Brain (tissue), 1 donor: ENCODE measurements around the gene PRAMEF9.

- RRBS: 85% methylated on average over 3 of the region's 39 CpGs
These were observed 10.8 kb downstream of the TNFRSF1B start for GRCh38 chr1:12177150-12178476.

- RRBS: no CpG with 5 or more reads among the region's 10 CpGs
These were observed 11.7 kb downstream of the TNFRSF1B start for GRCh38 chr1:12178477-12178828.

GRCh38 chr1:12178829-12179645, 12.2 kb downstream of the TNFRSF1B start:
- RRBS: 28% methylated on average over 4 of the region's 26 CpGs

GRCh38 chr1:12183889-12184881, 17.4 kb downstream of the TNFRSF1B start:
- RRBS: no CpG with 5 or more reads among the region's 18 CpGs

GRCh38 chr1:12359719-12360280, 130.0 kb downstream of the VPS13D start:
- RRBS: no CpG with 5 or more reads among the region's 3 CpGs

GRCh38 chr1:12450287-12450891, 167.6 kb downstream of the DHRS3 start:
- RRBS: 38% methylated on average over 1 of the region's 11 CpGs

DNA sequence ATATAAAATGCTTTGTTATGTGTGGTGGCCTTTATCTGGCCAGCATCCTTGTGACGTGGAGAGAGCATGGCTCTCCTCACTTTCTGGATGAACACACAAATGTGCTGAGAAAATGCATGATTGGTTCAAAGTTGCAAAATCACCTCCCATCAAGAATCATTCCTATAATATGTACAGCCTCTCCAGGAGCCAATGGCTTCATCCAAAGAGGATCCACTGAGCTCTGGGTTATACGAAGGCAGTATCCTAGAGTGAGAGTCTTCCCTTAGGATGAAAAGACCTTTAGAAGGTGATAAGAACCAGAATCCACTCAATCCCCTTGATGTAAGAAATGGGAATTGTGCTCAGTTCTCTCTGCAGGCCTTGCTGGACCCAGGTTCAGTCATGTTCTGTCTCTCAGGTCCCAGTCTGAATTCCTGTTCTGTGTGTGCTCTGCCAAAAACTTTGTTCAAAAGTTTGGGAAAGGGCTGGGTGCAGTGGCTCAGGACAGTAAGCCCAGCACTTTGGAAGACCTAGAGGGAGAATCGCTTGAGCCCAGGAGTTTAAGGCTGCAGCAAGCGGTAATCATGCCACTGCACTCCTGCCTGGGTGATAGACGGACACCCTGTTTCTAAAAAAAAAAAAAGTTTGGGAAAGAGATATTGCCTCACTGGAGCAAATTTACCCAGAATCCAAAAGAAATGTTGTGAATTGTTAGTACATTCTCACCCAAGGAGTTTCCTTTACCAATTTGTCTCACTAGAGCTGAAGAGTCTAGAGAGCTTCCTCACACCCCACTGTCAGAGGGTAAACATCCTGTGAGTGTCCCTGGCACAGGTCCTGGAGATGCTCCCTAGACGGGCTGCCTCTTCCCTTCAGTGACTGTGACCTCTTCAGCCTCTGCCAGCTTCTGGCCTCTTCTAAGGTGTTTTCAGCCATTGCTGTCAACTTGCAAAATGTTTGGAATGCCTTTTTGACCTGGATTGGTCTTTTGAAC, 159.8 kb downstream of the DHRS3 start:
- RRBS: no CpG with 5 or more reads among the region's 6 CpGs

GRCh38 chr1:12474044-12474626, 143.9 kb downstream of the DHRS3 start:
- RRBS: no CpG with 5 or more reads among the region's 11 CpGs

GRCh38 chr1:12496253-12497353, 121.4 kb downstream of the DHRS3 start:
- RRBS: no CpG with 5 or more reads among the region's 18 CpGs

GRCh38 chr1:12518886-12519562, 99.0 kb downstream of the DHRS3 start:
- RRBS: no CpG with 5 or more reads among the region's 17 CpGs

GRCh38 chr1:12525545-12525889, 92.5 kb downstream of the DHRS3 start:
- RRBS: no CpG with 5 or more reads among the region's 3 CpGs

DNA sequence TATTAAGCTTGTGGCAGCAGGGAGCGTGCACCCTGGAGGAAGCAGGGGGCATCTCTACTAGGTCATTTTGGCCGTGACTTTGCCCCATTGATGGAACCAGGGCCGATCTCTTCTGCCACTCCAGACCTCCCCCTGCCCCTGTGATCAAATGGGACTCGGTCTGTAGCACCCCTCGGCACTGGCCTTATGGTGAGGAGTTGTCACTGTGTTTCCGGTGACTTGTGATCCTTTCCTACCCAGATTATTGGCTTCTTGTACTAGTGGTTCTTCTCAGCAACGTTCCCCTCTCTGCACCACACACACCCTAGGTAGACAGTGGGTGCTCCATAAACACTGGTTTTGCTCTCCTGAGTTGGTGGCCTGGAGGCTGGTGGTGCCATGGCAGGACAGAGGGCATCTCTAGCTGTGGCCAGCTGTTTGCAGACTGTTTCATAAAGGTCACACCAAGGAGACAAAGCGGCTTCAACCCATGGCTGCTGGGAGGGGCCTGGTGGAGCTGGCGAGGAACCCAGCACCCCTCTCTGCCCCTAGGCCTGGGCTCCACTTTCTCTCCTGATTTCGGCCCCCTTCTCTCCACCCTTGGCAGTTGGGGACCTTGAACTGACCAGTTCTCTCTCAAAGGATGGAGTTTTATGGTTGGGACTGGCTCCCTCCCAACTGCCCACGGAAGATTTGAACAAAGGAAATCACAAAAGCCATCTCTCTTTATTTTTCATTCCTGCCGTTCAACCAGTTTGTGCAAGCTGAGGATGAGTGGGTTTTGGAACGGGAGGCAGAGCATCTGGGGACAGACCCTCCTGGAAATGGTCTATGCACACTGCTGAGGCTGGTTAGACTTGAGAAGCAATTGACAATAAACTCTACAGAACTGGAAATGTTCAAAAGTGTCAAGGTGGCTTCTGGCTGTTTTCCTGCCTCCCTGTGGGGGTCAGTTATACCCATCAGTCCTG, 50.5 kb downstream of the DHRS3 start:
- RRBS: no CpG with 5 or more reads among the region's 13 CpGs

DNA sequence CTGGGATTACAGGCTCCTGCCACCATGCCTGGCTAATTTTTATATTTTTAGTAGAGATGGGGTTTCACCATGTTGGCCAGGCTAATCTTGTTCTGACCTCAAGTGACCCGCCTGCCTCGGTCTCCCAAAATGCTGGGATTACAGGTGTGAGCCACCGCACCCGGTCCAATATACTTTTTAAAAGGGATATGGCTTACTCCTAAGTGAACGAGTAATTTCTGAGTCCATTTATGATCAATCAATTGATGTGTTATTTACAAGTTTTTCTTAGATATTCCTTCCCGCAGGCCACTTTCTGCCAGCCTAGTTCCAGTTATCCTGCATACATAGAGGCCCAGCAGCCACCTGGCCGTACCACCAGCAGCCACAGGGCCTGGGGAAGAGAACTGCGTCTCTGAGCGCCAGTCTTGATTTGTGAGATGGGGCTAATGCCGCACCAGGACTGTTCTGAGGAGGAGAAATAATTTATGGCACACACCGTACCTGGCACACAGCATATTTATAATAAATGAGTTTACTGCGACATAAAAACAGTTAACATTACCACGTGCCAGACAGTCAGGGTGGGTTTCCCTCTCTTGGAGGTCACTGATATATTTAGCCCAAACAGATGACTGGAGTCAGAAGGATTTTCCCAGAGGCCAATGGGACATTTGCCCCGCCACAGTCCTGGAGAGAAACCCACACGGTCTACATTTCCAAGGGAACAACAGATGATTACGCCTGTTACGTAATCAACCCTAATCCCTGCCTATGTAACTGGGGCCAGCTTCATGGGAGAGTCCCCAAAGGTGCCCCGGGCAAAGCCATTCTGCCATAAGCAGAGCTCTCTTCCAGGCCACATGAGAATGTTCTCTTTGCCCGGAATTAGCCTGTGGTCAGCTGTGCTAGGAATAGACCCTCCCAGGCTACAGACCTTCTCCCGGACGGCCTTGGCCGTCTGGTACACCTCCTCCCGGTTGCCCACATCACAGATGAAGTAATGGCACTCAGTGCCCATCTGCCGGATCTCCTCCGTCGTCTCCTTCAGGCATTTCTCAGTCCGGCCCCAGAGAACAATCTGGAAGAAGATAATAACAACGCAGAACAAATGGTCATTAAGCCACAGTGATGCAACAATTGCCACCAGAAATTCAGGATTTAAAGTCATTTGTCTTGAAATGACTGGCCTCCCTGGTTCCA, 38.0 kb downstream of the DHRS3 start:
- RRBS: 61% methylated on average over 8 of the region's 28 CpGs

DNA sequence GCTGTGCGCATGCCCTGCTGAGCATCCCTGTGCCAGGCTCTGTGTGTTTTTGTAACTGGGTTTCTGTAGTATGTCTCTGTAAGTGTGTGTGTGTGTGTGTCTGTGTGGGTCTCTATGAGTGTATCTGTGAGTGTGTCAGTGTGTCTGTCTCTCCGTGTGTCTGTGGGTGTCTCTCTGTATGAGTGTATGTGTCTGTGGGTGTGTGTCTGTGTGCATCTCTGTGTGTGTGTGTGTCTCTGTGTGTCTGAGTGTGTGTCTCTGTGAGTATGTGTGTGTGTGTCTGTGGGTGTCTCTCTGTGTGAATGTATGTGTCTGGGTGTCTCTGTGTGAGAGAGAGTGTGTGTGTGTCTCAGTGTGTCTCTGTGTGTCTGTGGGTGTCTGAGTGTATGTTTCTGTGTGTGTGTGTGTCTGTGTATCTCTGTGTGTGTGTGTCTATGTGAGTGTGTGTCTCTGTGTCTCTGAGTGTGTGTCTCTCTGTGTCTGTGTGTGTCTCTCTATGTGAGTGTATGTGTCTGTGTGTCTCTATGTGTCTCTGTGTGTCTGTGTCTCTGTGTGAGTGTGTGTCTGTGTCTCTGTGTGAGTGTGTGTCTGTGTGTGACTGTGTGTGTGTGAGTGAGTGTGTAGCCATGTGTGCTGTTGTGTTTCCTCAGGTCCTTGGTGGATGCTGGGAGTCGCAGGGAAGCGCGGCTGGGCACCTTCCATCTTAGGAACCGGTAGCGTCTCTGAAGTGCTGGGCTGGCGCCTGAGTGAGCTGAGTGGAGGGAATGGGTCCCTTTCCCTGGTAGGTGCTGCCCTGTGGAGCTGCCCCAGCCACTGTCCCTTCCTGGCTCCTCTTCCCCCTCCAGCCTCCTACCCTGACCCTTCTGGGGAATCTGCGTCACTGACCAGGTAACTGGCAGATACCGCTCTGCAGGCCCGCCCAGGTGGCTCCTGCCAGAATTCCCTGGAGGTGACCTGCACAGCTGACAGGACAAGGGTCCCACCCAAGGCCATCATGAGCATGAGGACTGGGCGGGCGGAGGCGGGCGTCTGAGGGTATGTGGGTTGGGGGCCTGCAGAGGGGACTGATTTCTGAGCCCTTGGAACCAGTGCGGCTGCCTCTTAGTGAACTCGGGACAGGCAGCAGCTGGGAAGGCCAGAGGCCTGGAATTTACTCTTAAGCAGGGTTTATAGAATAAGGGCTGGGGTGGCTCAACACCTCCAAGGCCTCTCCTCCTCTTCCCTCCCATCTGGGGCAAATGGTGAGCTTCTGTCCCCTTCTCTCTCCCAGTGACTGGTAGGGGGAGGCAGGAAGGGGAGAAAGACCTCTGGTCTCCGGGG, 32.8 kb downstream of the DHRS3 start:
- RRBS: no CpG with 5 or more reads among the region's 18 CpGs

- RRBS: no CpG with 5 or more reads among the region's 14 CpGs
These were observed 24.3 kb downstream of the DHRS3 start for GRCh38 chr1:12593325-12594426.

DNA sequence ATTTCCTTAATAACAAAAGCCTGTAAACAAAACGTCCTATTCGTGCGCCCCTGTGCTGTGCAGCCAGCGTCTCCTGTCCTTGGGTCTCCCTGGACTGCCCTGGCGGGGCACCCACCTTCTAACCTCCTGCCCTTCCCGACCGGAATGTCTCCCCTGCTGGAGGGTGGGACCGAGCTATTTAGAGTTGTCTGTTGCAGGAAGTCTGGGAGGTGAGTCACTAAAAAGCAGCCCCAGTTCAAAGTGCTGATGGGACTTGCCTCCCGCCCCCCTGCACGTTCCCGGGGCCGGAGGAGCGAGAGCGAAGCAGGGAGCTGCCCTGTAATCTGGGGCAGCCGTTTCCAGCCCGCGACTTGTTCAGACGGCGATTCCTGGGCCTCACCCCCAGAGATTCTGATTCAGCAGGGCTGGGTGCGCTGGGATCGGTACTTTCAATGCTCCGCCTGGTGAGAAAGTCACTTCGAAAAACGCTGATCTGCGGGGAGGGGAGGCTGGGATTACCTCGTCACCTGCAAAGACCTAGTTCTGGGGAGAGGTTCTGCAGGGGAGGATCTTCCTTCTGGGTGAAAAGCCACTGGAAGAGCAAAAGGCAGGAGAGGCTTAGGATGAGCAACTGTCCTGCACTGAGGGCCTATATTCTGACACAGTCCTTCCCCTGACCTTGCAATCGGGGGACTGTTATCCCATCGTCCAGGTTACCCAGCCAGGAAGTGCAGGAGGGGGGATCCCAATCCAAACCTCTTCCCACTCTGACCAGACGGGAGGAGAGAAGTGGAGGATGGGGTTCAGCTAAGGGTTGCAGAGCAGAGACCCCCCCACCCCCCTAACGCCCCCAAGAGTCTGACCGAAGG, 1.2 kb upstream of the DHRS3 start:
- RRBS: no CpG with 5 or more reads among the region's 31 CpGs

- RRBS: no CpG with 5 or more reads among the region's 17 CpGs
These were observed 9.0 kb upstream of the AADACL4 start for GRCh38 chr1:12634784-12635328.

- RRBS: no CpG with 5 or more reads among the region's 5 CpGs
These were observed 19.8 kb downstream of the PRAMEF1 start for GRCh38 chr1:12810827-12811537.

DNA sequence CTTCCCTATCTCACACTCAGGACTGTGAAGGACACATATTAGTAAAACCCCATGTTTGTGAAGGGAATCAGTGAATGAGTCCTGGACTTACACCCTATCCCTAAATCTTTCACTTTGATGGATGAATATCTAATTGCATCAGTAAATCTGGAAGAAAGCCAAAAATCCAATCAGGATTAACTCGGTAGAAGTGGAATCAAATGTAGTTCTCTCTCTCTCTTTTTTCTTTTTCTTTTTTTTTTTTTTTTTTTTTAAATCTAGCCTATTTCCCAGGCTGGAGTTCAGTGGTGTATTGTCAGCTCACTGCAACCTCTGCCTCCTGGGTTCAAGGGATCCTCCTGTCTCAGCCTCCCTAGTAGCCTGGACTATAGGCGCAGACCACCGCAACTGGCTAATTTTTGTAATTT, at the start of gene PRAMEF9:
PRAMEF9 (plus strand) TSS at position 202 of the 407 bp plus-strand sequence.
- RRBS: no CpG with 5 or more reads among the region's 3 CpGs

- RRBS: no CpG with 5 or more reads among the region's 4 CpGs
These were observed 27.9 kb downstream of the PRAMEF20 start for GRCh38 chr1:13438187-13438484.